Mammary microvascular endothelial cell (primary cell): ENCODE measurements around a stretch of chr11.

GRCh38 chr11:8807305-8808224 is 2.9 kb downstream of the DENND2B start:
- RAMPAGE, long total RNA: no peak

DNA sequence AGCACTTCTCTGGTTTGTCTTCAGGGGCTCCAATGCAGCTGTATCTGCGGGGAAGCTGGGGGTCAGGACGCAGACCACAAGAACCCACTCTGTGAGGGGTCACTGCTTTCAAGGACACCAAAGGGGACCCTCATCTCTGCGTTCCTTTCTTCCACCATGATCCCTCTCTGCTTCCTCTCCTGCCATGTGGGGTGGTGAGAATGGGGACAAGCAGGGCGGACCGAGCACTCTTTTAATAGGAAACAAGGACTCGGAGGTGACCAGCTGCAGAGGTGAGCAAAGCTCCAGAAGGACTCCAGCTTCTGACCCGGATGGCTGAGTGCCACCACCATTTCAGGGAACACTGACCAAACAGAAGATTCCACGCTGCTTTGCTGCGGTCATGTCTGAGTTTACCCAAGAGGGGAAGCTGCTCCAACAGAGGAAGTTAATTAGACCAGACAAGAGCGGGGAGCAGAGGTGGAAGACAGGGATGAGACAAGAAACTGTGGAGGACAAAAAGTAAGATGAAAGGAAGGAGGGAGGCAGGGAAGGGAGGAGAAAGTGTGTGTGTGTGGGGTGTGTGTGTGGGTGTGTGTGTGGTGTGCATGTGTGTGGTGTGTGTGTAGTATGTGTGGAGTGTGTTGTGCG is 18.0 kb upstream of the DENND2B start:
- RAMPAGE, long total RNA: no peak

GRCh38 chr11:9004384-9004659 is 521 bp upstream of the NRIP3 start:
- RAMPAGE, long total RNA: no peak

DNA sequence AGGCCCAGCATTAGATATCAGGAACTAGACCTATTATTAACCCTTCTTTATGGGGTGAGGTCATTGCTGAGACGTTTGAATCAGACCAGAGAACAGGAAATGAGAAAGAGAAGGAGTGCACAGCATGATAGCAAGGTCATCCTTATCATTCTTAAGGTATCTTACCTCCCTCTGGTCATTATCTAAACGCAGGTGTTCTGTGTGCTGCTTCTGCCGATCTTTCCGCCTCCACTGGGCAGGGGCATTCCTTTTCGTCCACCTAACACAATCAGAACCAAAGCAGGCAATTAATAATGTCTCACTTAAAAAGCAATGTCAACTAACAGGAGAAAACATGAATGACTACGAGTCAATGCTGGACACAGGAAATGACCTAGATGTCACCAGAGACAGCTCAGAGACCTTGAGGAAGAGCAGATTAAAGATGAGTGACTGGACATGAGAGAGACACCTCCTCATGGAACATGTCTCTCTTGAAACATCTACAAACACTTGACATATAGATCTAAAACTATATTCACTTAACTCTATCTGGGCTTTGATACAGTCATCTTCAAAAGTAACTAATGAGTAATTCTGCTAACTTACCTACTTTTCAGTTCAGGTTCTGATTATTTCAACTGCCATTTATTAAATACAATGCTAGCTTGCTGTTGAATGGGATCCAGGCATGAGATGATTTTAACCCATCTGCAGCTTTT is 78.4 kb upstream of the SCUBE2 start:
- RAMPAGE, long total RNA: no peak

GRCh38 chr11:9180719-9181411 is 84.3 kb downstream of the DENND5A start:
- RAMPAGE, long total RNA: no peak

- RAMPAGE, long total RNA: no peak
These were observed 46.0 kb downstream of the DENND5A start for GRCh38 chr11:9219112-9219675.

DNA sequence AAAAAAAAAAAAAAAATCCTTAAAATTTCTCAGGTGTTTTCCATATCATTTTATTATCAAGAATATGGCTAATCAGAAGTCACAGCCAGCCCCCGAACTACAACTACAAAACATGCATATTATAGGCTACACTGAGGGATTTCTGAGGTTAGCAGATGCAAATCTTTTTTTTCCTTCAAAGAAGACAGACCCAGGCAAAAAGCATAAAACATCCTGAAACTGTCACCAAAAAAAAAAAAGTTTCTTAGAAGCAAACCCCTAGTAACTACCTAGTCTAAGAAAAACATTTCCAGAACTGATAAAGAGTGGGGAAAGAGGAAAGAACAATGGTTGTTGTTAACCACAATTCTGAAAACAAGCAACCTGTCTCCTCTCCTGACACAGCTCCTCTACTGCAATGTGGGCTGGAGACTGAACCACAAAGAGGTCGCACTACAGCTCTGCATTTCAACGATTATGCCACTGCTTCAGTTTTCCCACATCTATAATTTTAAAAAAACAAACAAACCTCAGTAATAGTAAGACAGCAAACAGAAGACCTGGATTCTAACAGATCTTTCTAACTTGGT is 15.0 kb downstream of the DENND5A start:
- RAMPAGE, long total RNA: no peak

- RAMPAGE, long total RNA: no peak
These were observed 20.1 kb upstream of the IPO7 start for GRCh38 chr11:9364038-9365131.

- RAMPAGE, long total RNA: no peak
These were observed 15.5 kb upstream of the ZNF143 start for GRCh38 chr11:9445298-9445701.

- RAMPAGE, long total RNA: no peak
These were observed 6.8 kb upstream of the WEE1 start for GRCh38 chr11:9566712-9567068.

GRCh38 chr11:9572670-9572836 is 917 bp upstream of the WEE1 start:
- RAMPAGE, long total RNA: no peak

GRCh38 chr11:9664838-9665206 is 945 bp downstream of the SWAP70 start:
- RAMPAGE, long total RNA: no peak

- RAMPAGE, long total RNA: no peak
These were observed 56.2 kb downstream of the SWAP70 start for GRCh38 chr11:9719736-9720773.

GRCh38 chr11:9892543-9892971 is 228.7 kb downstream of the SWAP70 start:
- RAMPAGE, long total RNA: no peak

DNA sequence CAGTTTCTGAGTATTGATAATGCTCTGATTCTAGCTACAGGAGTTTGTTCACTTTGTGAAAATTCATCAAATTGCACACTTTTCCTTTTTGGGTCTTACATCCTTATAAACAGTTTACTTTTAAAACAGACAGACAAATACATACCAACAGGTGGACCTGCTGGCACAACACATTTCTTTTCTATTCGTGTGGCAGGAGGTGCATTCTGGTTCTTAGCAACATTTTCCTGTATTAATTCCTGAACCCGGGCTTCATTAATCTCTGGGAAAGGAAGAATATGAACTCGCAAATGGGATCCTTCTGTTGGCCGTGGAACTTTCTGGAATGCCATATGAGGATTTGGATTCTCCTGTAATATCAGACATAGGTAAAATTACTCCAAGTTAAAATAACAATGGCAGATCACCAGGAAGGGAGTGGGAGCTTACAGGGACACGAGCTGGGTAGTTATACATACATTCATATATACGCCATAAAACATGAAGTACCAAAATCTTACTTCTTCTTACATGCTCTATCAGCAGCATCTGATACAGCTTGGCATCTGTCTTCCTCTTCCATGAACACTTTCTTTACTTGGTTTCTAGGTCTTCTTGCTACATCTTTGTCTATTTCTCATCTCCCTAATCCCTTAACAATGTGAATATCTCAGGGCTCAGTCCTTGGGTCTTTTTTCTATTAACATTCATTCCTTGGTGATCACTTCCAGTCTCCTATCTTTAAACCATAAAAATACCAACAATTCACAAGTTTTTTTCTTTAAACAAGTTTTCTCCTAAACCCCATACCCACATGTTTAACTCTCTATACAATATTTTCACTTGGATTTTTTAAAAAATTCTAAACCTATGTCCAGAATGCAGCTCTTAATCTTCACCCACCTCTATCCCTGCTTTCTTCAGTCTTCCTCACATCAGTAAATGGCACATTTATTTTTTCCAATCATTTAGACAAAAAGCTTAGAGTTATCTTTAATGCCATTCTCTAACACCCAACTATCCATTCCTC is 304.6 kb downstream of the SWAP70 start:
- RAMPAGE, long total RNA: no peak

DNA sequence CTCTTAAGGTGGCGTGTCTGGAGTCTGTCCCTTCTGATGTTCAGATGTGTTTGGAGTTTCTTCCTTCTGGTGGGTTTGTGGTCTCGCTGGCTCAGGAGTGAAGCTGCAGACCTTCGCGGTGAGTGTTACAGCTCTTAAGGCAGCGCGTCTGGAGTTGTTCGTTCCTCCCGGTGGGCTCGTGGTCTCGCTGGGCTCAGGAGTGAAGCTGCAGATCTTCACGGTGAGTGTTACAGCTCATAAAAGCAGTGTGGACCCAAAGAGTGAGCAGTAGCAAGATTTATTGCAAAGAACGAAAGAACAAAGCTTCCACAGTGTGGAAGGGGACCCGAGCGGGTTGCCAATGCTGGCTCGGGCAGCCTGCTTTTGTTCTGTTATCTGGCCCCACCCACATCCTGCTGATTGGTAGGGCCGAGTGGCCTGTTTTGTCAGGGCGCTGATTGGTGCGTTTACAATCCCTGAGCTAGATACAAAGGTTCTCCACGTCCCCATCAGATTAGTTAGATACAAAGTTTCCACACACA is 161.6 kb downstream of the SBF2 start:
- RAMPAGE, long total RNA: no peak

DNA sequence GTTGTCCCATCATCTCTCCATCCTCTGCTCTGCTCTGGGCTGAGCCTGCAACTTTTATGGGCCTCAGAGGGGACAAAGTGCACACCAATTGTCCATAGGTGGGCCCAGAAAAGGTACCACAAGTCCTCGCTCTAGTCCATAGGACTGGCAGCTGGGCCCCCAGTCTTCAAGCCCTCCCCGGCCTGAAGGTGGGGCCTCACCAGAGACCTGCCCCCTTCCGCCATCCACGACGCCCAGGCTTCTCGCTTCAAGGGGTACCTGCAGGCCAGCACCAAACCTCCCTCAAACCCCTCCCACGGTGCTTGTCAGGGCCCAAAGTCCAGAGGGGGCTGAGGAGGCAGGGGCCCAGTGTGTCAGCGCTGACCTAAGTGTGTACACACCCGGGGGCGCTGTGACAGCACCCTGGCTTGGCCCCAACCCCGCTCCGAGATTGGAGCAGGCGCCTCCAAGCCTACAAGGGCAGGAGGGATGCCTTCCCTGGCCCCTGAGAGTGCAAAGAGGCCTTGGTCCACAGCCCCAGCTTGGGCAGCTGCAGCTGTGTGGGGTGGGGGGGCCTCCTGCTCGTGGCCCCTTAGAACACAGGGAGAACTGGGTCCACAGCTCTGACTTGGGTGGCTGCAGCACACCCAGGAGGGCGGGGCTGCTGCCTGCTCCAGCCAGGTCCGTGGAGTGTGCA is 5.1 kb downstream of the SBF2 start:
- RAMPAGE, long total RNA: no peak

GRCh38 chr11:10458828-10459948 is 4.1 kb downstream of the AMPD3 start:
- RAMPAGE, long total RNA: no peak

DNA sequence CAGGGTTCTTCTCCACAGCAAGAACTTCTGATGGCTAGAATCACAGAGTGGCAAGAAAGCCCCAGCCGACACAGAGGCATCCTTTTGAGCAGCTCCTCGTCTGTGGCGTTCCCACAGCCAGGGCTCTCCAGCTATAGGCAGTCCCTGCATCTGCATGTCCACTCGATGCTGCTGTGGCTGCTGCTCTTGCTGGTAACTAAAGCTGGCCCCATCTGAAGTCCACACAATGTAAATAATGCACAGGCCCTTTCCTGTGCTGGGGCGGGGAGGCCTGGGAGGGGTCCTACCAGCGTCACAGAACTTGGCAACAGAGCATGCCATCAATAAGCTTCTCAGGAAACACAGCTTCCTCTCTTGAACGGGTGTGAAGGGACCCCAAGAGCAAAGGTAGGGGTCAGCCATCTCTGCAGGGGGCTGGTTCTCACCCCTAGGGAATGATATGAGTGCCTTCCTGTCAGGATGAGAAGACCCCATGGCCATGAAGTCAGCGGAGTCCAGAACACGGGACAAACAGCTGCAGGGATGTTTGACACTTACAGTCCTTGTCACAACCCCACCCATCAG is 39.0 kb upstream of the LYVE1 start:
- RAMPAGE, long total RNA: no peak

DNA sequence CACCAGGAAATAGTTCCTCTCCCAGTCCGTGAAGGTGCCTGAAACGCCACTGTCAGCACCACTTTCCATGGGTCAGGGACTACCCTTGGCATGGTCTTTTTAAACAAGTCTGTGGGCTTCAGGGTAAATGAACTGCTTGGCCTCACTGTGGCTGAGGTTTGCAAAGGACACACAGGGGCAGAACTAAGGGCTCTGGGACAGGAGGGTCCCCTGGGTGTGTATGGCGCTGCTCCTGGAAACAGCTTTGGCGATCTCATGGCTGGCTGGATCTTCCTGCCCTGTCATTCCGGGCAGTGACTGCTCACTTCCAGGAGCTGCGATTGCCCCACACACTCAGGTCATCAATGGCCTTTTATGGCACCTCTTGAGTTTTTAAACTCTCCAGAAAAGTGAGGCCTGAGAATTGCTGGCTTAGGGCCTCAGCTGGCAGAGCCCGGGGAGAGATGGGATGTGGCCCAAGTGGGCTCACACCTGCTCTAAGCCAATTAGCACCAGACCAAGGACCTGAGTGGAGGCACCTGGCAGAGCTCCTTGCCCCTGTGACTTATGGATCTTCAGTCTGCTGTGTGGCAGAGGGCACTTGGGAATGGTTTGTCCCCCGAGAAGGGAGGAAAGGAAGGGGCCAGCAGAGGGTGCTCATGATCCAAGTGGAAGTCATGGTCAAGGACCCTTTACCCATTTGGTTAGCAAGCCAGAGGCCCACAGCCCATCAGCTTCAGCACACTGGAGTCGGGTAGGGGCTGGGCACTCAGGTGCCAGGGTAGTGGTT is 55.7 kb upstream of the LYVE1 start:
- RAMPAGE, long total RNA: no peak